ENCODE measurements around a stretch of chr21.

DNA sequence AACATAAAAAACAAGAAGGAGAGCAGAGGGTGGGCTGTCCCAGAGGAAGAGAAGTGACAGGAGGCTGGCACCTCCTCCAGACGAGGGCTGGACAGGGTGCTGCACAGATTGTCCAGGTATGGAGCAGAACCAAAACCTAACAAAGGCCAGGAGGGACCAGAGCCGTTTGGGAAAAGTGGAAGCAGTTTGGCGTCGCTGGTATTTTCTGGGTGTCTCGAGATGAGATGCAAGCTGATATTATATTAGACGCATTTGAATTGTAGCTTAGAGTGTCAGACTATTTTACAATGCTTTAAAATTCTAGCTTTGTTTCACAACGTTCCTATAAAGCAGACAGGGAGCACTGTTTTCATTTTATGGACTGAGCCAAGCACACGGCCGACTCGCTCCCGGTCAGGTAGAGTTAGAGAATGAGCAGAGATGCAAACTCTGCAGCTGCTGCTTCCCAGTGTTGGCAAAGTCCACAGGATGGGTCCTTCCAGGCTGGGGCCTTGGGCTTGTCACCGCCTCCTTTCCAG, 60.7 kb upstream of the TMPRSS2 start:
- CAGE, long polyA plus RNA = no peak
- RRBS = no CpG with 5 or more reads among the region's 12 CpGs

- CAGE, long polyA plus RNA = no peak
- RRBS = no CpG with 5 or more reads among the region's 2 CpGs
Observed at GRCh38 chr21:41578765-41579093, 70.8 kb upstream of the TMPRSS2 start.

DNA sequence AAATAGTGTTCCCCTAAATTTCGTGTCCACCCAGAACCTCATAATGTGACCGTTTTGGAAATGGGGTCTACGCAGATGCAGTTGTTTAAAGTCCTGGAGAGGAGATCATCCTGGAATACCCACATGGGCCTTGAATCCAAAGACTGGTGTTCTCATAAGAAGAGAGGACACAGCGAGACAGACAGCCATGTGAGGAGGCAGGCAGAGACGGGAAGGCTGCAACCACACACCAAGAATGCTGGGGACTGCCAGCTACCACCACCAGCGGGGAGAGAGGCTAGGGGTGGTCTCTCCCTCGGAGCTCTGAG, 99.1 kb upstream of the TMPRSS2 start:
- CAGE, long polyA plus RNA = no peak
- RRBS = no CpG with 5 or more reads among the region's 7 CpGs

DNA sequence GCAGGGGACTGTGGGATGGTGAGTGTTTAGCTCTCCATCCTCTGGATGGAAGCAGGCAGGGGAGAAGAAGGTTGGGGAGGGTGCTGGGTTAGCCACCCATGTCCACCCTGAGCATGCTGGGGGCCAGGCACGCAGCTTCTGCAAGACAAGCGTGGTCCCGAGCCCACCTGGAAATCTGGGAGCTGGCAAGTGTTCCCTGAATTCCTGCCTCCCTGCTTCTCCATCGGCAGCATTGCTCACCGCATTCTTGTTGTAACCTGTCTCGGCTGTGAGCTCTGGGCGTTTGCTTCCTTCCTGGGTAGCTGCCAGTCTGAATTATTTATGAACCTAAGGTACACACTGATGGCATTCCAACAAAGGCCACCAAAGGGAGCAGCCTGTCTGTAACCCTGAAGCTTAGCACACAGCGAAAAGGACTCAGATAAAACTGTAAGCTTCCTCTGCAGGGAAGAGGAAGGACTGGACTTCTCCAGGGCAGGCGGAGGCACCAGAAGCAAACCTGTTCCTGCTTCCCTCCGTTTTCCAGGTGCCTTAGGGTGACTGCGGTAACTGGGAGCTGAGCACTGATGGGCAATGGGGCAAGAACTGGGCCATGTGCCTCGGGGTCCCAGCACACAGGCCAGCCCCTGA, 88.5 kb downstream of the RIPK4 start:
- CAGE, long polyA plus RNA = no peak
- RRBS = no CpG with 5 or more reads among the region's 12 CpGs

- CAGE, long polyA plus RNA = no peak
- RRBS = no CpG with 5 or more reads among the region's 11 CpGs
Observed at GRCh38 chr21:41680068-41680922, 86.6 kb downstream of the RIPK4 start.

GRCh38 chr21:41706550-41706936, 60.3 kb downstream of the RIPK4 start:
- CAGE, long polyA plus RNA = no peak
- RRBS = no CpG with 5 or more reads among the region's 4 CpGs

- CAGE, long polyA plus RNA = no peak
- RRBS = no CpG with 5 or more reads among the region's 29 CpGs
Observed at GRCh38 chr21:41885224-41886384, 6.5 kb upstream of the PRDM15 start.

DNA sequence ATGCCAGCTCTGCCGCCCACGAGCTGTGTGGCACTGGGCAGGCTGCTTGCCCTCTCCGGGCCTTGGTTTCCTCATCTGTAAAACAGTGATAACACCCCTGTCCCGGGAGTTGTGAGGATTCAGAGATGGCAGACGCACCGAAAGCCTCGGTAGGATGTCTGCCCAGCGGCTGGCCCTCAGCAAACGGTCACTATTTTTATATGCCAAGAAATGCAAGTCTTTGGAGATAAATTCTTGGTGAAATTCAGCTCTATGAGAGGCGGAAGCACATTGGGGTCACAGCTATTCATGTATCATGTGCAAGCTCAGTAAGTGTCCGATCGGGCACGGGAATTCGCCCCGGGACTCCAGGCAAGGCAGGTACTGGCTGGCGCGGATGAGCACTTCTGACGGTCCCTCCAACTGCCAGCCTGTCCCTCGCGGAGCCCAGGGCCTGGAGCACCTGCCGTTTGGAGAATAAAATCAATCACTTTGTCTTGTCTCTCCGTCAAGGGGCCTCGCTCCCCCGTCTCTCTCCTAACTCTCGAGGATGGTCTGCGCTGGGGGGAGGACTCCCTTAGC, 1.0 kb downstream of the C2CD2 start:
- CAGE, long polyA plus RNA = no peak
- RRBS = no CpG with 5 or more reads among the region's 26 CpGs

GRCh38 chr21:41999681-42000172, 10.4 kb downstream of the ZBTB21 start:
- CAGE, long polyA plus RNA = no peak
- RRBS = no CpG with 5 or more reads among the region's 4 CpGs

DNA sequence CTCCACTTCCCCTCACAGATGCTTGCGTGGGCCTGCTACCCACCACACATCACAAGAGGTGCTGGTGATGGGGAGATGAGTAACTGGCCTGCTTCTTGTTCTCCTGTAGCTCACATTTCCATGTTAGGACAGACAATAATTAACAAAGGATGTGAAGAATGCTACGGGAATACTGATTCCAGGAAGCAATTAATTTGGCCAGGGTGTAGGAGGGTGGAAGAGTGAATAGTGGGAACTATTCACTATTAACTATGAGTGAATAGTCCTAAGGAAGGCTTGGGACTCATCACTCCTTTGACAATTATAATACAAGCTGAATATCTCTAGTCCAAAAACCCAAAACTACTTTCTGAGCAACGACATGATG, 6.9 kb downstream of the ZBTB21 start:
- CAGE, long polyA plus RNA = no peak
- RRBS = no CpG with 5 or more reads among the region's 3 CpGs

GRCh38 chr21:42004807-42005312, 5.3 kb downstream of the ZBTB21 start:
- CAGE, long polyA plus RNA = no peak
- RRBS = no CpG with 5 or more reads among the region's 3 CpGs

GRCh38 chr21:42047964-42048911, 22.9 kb upstream of the UMODL1 start:
- CAGE, long polyA plus RNA = no peak
- RRBS = 83% methylated on average over 3 of the region's 30 CpGs

GRCh38 chr21:42061340-42061988, 9.7 kb upstream of the UMODL1 start:
- CAGE, long polyA plus RNA = no peak
- RRBS = 37% methylated on average over 1 of the region's 18 CpGs

- CAGE, long polyA plus RNA = no peak
- RRBS = no CpG with 5 or more reads among the region's 30 CpGs
Observed at GRCh38 chr21:42063508-42064623, 7.3 kb upstream of the UMODL1 start.

- CAGE, long polyA plus RNA = no peak
- RRBS = no CpG with 5 or more reads among the region's 2 CpGs
Observed at GRCh38 chr21:42198758-42199363, 20.1 kb upstream of the ABCG1 start.

DNA sequence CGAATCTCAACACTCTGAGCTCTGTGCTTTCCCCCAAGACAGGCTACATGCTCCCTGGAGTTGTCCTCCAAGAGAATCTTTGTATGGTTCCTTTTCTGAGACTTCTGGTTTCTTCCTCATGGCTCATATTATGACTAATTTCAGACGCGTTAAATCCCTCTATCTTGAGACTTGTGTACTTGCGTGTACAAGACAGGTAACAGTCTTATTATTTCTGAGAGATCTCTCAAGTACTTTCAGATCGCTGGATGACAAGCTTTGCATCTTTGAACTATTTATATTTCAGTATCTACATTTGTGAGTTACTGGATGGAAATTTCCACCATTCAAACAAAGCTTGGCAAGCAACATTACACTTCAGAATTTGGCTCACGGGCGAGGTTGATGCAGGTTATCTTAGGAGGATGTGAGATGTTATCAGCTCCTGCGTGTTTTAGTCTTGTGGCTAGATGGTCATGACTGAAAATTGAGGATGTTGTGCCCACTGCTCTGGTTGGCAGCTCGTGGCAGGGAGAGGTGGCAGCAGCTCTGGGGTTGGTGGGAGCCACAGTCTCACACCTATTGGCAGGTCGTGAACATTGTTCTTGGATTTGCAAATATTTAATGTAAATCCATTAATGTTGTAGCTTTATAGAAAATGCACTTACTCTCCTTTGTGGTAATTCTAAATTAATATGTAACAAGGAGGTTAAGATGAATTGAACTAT, 19.5 kb downstream of the ABCG1 start:
- CAGE, long polyA plus RNA = no peak
- RRBS = no CpG with 5 or more reads among the region's 10 CpGs

- CAGE, long polyA plus RNA = no peak
- RRBS = no CpG with 5 or more reads among the region's 3 CpGs
Observed at GRCh38 chr21:42242063-42242482, 23.1 kb downstream of the ABCG1 start.

DNA sequence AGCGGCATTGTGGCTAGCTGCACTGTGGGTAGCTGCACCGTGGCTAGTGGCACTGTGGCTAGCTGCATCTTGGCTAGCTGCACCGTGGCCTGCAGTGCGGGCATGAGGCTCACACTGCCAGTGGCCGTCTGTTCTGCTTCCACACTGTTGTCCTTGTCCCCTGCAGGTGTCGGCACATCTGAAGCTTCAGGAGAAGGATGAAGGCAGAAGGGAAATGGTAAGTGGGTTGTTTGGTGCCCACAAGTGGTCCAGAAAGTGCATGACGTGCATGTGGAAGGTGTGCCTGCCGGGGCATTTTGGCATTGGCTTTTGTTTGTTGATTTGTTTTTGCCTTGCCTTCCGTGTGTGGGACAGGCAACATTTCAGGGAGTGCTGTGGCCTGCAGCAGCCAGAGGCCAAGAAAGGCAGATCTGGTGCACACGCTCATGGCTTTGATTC, 38.5 kb downstream of the TFF3 start:
- CAGE, long polyA plus RNA = no peak
- RRBS = no CpG with 5 or more reads among the region's 10 CpGs

DNA sequence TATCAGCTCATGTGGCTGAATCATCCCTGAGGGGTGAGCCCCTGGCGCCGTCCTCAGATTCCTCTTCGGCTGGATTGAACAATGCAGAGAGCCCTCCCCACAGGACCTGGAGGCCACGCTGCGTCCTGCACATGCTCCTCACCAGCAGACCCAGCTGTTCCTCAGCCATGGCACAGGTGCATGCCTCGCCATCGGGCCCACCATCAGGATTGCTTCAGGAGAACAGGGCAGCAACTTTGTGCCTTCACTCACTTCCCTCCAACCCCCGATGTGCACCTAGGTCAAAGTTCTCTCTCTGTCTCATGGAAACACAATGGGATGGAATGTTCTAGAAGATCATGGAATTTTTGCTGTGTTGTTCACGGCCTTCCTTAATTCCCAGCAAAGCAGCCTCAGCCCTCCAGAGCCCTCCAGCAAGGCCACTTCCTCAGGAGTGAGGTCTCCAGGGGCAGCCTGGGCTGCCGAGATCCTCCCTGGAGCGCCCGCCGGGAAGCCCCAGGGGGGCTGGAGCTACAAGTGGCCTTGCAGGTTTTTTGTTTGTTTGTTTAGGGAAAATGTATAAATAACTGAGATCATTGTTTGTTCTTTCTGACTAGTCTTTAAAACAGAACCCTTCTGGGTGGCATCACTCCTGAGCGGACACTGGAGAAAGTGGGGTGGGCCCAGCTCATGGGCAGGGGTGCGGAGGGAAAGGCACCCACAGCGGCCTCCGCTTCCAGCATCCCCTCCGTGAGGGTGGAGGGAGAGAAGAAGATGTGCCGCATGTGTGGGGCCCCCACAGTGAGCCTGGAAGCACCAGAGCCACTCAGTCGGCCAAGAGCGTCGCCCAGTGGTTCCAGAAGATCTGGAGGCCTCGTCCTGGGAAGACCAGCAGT, 35.0 kb downstream of the TFF3 start:
- CAGE, long polyA plus RNA = no peak
- RRBS = no CpG with 5 or more reads among the region's 23 CpGs

DNA sequence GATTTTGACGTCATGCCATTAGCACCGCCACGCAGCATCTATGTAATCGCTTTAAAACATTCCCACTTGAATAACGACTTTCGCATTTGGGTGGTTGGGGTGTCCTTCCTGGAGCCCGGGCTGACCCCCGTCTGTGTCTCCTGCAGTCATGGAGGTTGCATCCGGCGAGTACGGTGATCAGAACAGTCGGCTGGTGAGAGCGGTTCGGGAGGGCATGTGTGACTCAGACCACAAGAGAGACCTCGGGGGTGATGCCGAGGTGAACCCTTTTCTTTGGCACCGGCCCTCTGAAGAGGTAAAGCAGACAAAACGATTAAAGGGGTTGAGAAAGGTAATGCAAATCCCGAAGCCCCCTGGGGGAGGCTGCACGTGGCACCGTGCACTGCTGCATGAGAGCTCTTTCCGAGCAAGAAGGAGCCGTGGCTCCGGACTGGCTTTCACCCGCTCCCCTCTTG, 27.4 kb downstream of the TFF3 start:
- CAGE, long polyA plus RNA = no peak
- RRBS = 100% methylated on average over 1 of the region's 25 CpGs